Hepatocyte (in vitro differentiated cells and primary cell): ENCODE results near the genes IFNB1 and LRRC19.

- RAMPAGE, long total RNA: no peak
- RRBS: no CpG with 5 or more reads among the region's 3 CpGs
Measured at GRCh38 chr9:21077768-21078173, at the start of gene IFNB1. IFNB1 (minus strand) TSS chr9:21077942.

GRCh38 chr9:21684582-21685351 lies 117.7 kb upstream of the MTAP start:
- RAMPAGE, long total RNA: no peak
- RRBS: no CpG with 5 or more reads among the region's 5 CpGs

DNA sequence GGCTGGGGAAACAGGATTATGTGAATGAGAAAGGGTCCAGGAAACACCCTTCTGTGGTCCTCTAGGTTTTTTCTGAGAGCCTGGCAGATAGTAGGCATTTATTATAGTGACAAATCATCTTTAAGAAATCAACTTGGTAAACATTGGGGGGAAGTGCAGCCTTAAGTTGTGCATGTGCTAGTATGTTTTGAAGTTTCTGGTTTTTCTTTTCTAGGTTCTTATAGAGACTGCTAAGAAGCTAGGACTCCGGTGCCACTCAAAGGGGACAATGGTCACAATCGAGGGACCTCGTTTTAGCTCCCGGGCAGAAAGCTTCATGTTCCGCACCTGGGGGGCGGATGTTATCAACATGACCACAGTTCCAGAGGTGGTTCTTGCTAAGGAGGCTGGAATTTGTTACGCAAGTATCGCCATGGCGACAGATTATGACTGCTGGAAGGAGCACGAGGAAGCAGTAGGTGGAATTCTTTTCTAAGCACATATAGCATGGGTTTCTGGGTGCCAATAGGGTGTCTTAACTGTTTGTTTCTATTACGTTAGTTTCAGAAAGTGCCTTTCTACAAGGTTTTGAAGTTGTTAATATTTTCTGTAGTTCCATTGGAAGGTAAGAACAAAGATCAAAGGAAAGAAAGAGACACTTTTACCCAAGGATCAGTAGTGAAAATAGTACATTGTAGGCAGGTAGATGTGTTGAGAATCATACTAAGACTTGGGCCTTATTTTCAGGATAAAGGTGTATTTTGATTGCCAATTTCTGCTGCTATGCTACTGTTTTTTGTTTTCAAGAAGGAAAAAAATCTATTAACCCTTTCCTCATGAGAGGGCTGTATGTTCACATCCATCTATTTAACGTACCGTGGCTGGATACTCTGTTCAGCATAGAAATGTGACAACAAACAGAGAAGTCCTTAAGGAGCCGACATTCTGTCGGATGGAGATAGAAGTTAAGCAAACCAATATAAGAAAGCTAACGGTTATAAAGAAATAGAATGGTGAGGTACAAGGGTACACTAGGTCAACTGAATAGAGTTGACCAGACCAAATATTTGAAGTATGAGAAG lies 52.3 kb downstream of the MTAP start:
- RAMPAGE, long total RNA: no peak
- RRBS: 32% methylated on average over 3 of the region's 16 CpGs

- RAMPAGE, long total RNA: no peak
- RRBS: 2% methylated on average over 7 of the region's 40 CpGs
Measured at GRCh38 chr9:21994497-21994903, 14.6 kb downstream of the CDKN2B start.

GRCh38 chr9:21996282-21997041 lies 12.6 kb downstream of the CDKN2B start:
- RAMPAGE, long total RNA: no peak
- RRBS: 67% methylated on average over 1 of the region's 17 CpGs

GRCh38 chr9:22098537-22099240 lies 89.6 kb upstream of the CDKN2B start:
- RAMPAGE, long total RNA: no peak
- RRBS: no CpG with 5 or more reads among the region's 2 CpGs

DNA sequence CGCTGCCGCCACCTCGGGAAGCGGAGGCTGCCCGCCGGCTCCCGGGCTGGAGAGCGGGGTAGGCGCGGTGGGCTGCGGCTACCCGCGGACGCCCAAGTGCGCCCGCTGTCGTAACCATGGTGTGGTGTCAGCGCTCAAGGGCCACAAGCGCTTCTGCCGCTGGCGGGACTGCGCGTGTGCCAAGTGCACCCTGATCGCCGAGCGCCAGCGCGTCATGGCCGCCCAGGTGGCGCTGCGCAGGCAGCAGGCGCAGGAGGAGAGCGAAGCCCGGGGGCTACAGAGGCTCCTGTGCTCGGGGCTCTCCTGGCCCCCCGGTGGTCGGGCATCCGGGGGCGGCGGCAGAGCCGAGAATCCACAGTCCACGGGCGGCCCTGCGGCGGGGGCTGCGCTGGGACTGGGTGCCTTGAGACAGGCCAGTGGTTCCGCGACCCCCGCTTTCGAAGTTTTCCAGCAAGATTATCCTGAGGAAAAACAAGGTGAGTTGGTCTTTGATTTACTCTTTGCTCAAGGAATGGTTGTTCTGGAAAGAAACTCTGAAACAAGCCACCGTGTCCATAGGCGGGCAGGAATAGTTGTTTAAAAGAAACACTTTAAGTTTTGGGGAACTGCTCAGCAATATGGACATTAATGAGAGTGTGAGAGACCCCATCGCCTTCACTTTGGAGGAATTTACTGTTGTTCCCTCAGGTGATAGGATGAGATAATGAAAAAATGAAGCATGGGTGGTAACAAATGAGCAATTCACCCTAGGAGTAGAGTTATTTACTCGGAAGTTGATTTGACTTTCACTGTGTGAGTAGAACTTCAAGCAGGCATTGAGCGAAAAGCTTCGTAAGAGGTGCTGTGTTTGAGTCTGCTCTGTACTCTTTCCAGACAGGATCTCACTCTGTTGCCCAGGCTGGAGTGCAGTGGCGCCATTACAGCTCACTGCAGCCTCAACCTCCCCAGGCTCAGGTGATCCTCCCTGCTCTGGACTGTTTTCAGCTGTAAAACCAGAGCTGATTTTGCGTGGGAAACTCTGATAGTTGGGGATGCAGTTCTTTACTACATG lies 958 bp downstream of the DMRTA1 start:
- RAMPAGE, long total RNA: no peak
- RRBS: 2% methylated on average over 6 of the region's 58 CpGs

GRCh38 chr9:25677156-25677746 lies 993 bp downstream of the TUSC1 start:
- RAMPAGE, long total RNA: no peak
- RRBS: 2% methylated on average over 12 of the region's 31 CpGs

GRCh38 chr9:26888117-26888828 lies 4.3 kb downstream of the CAAP1 start:
- RAMPAGE, long total RNA: no peak
- RRBS: no CpG with 5 or more reads among the region's 3 CpGs

DNA sequence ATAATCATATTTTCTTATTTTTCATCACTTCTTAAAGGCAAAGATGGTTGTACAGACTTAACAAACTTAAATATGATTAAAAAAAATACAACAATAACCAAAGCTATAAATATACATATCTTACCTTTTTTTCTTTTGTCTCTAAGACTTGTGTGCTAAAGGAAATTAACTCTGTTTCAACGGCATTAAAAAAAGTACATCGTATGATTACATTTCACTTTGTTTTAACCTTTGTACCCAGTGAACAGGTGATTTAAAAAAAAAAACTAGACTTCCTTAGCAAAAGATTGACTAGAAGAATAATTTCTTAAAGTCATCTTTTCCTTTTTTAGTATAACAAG lies at the start of gene LRRC19:
Gene LRRC19 (minus strand): TSS at position 205 of the 341 bp plus-strand sequence.
- RAMPAGE, long total RNA: no peak
- RRBS: no CpG with 5 or more reads among the region's 2 CpGs

DNA sequence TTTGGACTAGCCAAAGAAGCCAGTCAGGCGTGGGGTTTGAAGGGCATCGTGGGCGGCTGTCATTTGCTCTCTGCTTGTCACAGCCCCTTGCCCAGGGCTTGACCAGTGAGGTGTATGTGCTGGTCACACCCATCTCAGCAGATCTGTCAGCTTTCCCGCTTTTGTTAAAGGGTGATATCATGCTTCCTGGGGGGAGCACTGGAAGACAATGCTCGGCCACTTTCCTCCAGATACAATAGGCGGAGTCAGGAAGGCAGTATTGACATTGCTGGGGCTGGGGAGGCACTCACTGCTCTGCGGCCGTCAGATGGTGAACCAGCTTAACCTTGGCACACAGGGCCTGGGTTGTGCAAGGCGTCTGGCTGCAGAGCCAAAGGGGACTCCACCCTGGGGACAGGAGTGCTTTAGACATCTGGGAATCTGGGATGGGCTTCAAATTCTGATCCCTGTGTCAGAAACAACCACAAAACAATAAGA lies 8.7 kb downstream of the TEK start:
- RAMPAGE, long total RNA: no peak
- RRBS: no CpG with 5 or more reads among the region's 9 CpGs

DNA sequence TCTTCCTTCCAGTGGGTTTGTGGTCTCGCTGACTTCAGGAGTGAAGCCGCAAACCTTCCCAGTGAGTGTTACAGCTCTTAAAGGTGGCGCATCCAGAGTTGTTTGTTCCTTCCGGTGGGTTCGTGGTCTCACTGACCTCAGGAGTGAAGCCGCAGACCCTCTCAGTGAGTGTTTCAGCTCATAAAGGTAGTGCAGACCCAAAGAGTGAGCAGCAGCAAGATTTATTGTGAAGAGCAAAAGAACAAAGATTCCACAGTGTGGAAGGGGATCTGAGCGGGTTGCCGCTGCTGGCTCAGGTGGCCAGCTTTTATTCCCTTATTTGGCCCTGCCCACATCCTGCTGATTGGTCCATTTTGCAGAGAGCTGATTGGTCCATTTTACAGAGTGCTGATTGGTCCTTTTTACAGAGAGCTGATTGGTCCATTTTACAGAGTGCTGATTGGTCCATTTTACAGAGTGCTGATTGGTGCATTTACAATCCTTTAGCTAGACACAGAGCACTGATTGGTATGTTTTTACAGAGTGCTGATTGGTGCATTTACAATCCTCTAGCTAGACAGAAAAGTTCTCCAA lies 29.0 kb downstream of the TEK start:
- RAMPAGE, long total RNA: no peak
- RRBS: no CpG with 5 or more reads among the region's 8 CpGs

DNA sequence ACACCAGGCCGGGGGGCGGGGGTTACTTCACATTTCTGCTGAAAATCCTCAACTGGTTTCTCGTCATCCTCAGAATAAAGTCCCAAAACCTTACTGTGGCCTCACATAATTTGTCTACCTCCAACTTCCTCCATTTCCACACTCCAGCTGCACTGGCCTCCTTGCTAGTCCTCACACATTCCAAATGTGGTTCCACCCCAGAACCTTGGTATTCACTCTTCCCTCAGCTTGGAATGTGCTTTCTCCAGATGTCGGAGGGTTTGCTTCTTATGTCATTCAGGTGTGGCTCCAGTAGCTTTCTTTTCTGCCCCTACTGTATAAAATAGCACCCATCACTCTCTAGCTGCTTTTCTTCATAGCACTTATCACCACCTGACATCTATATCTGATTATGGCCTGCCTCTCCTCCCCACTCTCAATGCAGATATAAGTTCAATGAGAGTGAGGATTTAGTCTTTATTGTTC lies 102.5 kb upstream of the IFNK start:
- RAMPAGE, long total RNA: no peak
- RRBS: no CpG with 5 or more reads among the region's 4 CpGs

DNA sequence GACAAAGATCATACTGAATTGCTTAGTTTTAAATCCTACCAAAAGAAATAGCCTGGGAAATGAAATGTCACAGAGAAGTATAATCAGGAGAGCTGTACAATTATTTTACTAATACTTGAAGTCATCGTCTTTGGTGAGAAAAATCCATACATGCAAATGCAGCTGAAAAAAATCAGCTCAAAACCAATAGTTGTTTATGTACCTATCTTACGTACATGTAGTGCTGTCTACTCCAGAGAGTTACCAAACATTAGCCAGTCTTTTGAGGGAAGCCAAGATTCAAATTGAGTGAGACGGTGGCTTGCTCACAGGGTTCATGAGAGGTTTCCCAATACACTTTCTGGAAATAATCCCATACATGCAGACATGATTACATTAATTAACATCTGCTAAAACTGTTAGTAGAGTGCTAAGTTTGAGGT lies 2.3 kb downstream of the C9orf72 start:
- RAMPAGE, long total RNA: no peak
- RRBS: no CpG with 5 or more reads among the region's 3 CpGs

DNA sequence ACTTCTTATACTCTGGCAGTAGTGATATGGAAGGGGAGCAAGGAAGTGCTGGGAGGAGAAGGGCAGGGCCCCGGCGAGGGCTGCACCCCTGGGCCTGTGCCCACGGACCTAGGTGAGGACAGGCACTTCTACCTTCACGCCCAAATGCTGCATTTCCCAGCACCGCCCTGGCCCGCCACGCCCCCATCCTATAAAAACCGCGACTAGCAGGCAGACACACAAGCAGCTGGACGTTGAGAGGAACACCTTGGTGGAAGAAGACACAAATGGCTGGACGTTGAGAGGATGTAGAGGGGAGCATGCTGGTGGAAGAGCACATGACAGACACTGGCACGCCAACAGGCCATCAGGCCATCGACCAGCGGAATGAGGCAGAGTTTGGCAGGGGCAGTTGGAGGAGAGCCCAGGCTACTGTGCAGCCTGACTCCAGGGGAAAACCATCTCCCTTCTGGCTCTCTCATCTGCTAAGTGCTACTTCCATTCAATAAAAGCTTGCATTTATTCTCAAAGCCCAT lies 81.5 kb upstream of the C9orf72 start:
- RAMPAGE, long total RNA: no peak
- RRBS: no CpG with 5 or more reads among the region's 14 CpGs

- RAMPAGE, long total RNA: no peak
- RRBS: no CpG with 5 or more reads among the region's 1 CpG
Measured at GRCh38 chr9:32537573-32538371, 11.8 kb upstream of the RIGI start.

GRCh38 chr9:33120249-33120860 lies 43.9 kb upstream of the SMU1 start:
- RAMPAGE, long total RNA: no peak
- RRBS: no CpG with 5 or more reads among the region's 7 CpGs

- RAMPAGE, long total RNA: no peak
- RRBS: 97% methylated on average over 4 of the region's 12 CpGs
Measured at GRCh38 chr9:33123649-33124300, 43.4 kb downstream of the B4GALT1 start.

DNA sequence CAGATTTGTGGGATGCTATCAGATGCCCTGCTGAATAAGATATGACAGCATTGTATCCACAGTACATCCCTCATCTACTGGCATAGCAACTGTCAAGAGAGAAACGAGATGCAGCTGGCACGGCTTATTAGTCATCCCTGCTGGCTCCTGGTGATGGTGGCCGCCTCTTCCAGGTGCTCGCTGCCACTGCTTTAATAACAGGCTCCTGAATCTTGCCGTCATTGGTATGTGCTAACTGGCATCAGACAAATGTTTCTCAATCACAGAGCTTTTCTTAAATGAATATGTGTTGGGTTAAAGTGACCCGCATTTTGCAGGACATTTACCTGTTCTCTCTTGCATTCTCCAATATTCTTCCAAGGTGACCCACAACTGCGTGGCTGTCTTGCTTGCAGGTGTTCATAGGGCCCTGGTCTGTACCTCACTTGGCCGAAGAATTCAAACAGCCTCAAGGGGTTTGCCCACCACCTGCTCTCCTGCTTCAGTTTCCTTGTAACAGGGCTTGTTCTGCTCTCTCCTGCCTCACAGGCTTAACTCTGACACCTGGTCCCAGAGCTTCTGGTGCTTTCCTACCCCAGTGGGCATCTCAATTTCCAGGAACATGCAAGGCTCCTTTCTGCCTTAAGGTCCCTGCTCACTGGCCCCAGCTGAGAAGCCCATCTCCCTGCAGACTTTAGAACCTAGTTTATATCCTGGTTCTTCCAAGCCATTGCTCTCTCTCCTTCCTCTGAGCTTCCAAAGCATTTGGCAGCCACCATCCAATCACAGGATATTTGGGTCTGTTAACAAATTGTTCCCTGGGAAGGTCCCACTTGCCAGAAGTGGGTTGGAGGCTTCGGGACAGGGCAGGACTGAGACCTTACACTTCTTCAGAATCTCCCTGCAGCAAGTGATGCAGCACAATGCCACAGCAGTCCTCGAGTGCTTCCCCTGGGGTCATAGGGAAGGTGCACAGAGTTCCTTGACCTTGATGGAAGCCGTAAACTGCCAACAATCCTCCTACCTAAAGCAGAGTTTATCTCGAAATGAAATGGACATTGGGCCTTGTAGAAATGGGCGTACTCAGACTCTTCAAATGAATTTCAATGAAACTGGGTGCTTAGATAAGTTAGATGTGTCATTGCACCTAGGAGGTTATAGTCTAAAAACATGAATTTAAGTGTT lies 33.5 kb downstream of the B4GALT1 start:
- RAMPAGE, long total RNA: no peak
- RRBS: no CpG with 5 or more reads among the region's 13 CpGs

GRCh38 chr9:33253378-33253988 lies 11.0 kb downstream of the BAG1 start:
- RAMPAGE, long total RNA: no peak
- RRBS: no CpG with 5 or more reads among the region's 6 CpGs